Mucosa of descending colon (tissue), 1 donor: ENCODE data around the gene PODXL.

DNA sequence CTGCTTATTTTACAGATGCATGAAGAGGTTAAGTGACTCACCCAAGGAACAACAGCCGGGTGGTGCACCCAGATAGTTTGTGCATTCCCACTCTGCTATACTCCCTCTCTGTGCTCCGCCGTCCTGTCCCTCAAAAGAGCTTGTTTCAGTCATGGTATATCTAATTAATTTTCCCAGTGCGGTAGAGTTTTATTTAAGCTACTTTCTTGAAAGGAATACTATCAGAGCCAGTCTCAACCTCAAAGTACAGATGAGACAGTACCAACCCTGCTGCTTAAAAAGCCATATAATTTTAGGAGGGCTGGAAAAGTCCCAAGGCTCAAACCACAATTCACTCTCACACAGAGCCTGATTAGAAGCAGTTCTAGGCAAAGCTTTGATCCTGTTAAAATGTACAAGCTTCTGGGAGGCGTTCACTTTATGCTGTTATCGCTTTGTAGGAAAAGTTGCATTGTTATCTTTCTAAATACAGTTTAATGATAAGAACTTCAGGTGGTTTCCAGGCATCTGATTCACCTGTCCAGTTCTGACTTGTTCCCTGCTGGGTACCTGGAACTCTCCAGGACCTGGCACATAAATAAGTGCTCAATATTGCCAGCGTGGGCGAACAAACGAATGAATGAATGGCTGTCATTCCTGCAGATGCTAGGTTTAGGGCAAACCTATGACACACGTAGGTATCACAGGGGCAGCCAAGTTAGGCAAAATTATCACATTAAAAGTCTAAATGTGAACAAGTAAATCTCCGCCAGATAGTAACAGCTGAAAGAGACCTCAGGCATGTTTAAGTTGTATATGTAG, 261.6 kb upstream of the KLF14 start:
- PRO-cap, result unidirectional peak, minus-strand start at position 139 of the sequence; bidirectional peak, plus-strand start at position 523 of the sequence, minus-strand start at position 248 of the sequence

GRCh38 chr7:131013145-131013466, 279.1 kb upstream of the KLF14 start:
- PRO-cap, result no peak

- PRO-cap, result no peak
These were observed 289.3 kb upstream of the KLF14 start for GRCh38 chr7:131023356-131023692.

- PRO-cap, result unidirectional peak, plus-strand start at chr7:131059776
These were observed 267.9 kb upstream of the MKLN1 start for GRCh38 chr7:131059457-131060532.

DNA sequence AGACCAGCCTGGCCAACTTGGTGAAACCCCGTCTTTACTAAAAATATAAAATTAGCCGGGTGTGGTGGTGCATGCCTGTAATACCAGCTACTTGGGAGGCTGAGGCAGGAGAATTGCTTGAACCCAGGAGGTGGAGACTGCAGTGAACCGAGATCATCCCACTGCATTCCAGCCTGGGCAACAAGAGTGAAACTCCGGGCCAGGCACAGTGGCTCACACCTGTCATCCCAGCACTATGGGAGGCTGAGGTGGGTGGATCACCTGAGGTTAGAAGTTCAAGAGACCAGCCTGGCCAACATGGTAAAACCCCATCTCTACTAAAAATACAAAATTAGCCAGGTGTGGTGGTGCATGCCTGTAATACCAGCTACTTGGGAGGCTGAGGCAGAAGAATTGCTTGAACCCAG, 234.2 kb upstream of the MKLN1 start:
- PRO-cap, result no peak

DNA sequence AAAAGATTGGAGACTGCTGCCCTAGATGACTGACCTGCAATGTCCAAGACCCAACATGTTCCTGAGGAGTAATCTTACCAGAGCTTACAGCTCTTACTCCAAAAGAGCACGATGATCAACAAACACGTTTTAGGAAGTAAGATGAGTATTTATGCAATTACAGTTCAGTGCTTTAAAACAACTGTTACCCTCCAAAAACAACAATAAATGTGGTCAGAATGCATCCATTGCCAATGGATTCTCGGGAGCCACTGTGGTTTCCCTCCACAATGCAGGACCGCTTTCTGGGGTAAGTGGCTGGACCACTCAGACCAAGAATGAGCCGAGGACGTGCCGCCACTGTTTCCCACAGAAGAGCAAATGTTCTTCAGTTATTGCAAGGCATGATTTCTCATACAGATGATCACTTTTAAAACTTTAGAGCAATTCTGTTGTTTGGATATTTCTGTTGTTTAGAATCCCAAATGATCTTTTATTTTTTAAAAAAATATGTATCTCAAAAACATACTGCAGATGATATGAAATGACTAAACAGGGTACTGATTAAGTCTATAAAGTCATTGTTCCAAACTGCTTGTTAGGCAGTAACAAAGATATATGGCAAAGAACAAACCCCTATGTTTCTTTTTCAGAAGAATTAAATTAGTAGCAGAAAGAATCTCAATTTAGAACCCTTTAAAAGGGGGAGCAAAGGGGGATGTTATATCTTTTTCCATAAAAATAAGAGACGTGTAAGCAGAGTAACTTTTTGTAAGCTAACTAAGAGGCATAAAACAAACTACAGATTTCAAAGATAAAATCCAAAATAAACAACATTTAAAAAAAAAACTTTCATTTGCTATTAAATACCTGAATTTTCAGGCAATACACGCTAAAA, 232.1 kb upstream of the MKLN1 start:
- PRO-cap, result no peak

DNA sequence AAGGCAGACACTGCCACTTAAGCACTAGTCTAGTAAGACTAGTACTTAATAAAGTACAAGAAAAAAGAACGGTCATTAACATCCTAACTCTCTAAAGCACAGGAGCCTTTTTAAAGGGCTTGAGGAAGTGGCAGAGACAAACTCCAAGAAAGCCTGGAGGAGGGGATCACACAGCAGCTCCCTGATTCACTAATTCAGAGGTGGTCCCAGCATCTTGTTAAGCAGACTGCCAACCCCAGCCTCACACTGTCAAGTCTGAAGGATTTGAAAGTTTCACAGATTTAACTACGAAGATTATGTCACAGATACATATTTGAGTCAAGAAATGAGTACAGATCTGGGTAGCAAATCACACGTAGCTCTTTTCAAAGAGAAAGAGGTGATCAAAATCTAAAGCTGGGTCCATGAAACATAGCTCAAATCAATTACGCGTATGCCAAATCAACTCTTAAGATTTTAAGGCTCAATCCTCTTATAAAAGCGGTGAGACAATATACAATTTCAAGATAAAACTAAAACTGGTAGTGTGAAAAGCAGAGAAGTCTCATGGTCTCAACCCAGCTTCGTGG, 230.0 kb upstream of the MKLN1 start:
- PRO-cap, result no peak

GRCh38 chr7:131105639-131106638, 221.7 kb upstream of the MKLN1 start:
- PRO-cap, result bidirectional peak, plus-strand start at chr7:131106130, minus-strand start at chr7:131105931; bidirectional peak, plus-strand start at chr7:131106313, minus-strand start at chr7:131106345; bidirectional peak, plus-strand start at chr7:131106539, minus-strand start at chr7:131106408

DNA sequence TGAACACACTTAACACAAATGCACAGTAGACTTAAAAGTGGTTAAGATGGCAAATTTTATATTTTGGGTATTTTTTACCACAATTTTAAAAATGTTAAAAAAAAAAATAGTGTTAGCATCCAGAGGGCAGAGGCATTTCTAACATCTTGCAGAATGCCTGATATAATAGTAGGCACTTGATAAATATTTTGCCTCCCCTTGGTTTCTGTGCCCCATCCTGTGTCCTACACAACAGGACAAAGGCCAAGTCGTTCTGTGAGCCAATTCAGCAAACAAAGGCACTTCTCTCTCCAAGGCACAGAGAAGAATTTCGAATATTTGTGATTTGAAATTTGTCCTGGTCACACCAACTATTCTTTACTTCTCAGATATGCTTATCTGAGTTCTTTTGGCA, 108.5 kb upstream of the MKLN1 start:
- PRO-cap, result no peak

DNA sequence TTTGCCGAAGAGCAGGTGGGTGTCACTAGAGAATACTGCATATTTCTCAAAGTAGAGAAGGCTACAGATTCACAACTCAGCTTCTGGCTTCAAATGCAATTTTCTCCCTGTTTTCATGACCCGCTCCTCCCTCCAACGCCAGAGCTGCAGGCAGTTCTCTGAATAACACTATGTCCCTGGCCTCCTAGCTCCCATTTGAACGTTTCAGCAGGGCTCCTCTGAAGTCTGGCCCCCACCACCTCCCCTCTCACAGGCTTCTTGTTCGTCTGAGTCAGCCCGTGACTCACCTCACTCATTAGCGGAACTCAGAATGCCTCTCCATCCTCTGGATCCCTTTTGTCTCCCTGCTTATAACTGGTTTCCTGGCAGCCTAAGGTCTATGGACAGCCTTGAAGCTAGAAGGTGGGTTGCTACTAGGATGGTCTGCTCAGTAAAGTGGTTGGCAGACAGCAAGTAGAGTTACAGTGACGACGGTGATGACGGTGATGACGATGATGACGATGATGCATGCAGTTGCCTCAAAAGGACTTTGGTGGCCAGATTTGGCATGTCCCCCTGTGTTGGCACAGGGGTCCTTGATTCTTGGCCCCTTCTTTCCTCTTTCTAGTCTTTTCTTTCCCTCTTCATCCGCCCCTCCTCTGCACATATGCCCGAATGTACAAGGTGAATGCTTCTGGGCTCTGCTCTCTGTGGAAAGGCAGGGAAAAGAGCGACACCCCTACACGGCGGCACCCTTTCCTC, 83.3 kb upstream of the MKLN1 start:
- PRO-cap, result no peak

DNA sequence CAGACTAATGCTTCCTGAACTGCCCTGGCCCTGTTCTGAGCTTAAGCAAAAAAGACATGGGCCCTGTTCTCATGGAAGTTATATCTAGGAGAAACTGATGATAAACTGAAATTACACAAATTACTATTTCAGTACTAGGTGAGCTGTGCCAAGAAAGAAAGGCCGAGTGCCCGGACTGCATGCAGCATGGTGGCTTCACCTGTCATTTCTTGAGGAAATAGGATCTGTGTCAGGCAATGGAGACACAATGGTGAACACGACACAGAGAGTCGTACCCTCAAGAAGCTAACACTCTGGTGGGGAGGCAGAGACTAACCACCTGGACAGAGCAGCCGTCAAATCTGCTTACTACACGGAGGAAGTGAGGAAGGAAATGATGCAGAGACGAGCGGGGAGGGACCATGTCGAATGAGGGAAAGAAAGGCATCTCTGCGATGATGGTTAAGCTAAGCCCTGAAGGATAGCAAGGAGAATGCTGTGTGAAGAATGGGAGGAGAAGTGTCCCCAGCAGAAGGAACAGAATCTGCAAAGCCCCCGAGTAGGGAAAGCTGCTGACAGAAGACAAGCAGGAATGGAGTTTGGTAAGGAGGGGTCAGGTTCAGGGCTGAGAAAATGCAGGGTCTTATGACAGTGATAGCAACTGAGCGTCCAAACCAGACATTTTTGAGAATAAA, 44.3 kb downstream of the PODXL start:
- PRO-cap, result no peak

GRCh38 chr7:131555706-131556710, at the start of gene PODXL:
PODXL (minus strand) TSS chr7:131556628.
- PRO-cap, result bidirectional peak, plus-strand start at chr7:131556801, minus-strand start at chr7:131556609

- PRO-cap, result no peak
These were observed 63.2 kb upstream of the PODXL start for GRCh38 chr7:131619444-131620180.

GRCh38 chr7:131653025-131654029, 96.9 kb upstream of the PODXL start:
- PRO-cap, result no peak

GRCh38 chr7:132417096-132417656, 159.1 kb downstream of the PLXNA4 start:
- PRO-cap, result no peak

- PRO-cap, result no peak
These were observed 125.1 kb downstream of the PLXNA4 start for GRCh38 chr7:132451219-132451594.

DNA sequence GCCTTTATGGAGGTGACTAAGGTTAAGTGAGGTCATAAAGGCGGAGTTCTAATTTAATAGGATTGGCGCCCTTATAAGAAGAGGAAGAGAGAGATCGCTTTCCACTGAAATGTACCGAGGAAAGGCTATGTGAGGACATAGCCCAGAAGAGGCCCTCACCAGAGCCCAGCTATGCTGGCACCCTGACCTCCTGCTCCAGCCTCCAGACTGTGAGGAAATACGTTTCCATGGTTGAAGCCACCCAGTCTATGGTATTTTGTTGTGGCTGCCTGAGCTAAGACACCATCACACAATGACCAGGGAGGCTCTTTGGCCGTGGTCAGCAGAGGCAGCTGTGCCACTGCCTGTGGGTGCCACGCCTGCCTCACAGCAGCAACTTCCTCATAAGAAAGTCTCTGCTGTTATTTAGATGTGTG, 182.6 kb upstream of the PLXNA4 start:
- PRO-cap, result no peak

DNA sequence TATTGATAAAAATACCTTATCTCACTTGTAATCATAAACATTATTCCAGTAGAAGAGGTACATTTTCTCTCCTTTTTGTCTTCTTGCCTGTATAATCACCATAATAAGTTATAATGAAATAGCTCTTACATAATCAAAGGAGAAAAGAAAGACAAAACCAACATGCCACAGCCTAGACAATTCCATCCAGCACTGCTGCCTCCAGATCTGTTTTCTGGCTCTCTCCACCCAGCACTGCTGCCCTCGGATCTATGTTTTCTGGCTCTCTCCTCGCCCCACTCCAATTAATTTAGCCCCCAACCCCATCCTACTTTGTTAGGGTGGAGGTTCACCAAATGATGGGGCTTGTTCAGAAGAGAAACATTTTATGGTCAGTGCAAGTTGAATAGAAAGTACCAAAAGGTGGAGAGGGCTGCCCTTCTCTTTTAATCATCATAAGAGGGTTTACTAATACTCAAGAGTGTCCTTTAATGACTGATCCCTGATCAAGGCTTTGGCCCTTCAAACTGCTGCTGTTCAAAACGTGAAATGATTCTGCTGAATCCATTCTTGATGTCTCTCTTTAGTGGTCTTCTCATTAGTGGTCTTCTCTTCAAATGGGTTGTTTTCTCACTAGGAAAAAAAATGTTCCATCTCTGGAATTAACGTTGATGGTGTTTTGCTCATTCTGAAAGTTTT, 208.8 kb upstream of the PLXNA4 start:
- PRO-cap, result no peak

GRCh38 chr7:133310371-133310898, 57.6 kb downstream of the EXOC4 start:
- PRO-cap, result no peak

GRCh38 chr7:133708694-133709343, 418.3 kb upstream of the LRGUK start:
- PRO-cap, result no peak